Parietal lobe (tissue), 2 donors: ENCODE measurements around a stretch of chr4.

- RAMPAGE, long total RNA: no peak
Measured at GRCh38 chr4:184894238-184894737, 68.5 kb upstream of the ACSL1 start.

- RAMPAGE, long total RNA: no peak
Measured at GRCh38 chr4:184897711-184898754, 72.3 kb upstream of the ACSL1 start.

GRCh38 chr4:185004450-185005025 lies 13.8 kb upstream of the HELT start:
- RAMPAGE, long total RNA: no peak

DNA sequence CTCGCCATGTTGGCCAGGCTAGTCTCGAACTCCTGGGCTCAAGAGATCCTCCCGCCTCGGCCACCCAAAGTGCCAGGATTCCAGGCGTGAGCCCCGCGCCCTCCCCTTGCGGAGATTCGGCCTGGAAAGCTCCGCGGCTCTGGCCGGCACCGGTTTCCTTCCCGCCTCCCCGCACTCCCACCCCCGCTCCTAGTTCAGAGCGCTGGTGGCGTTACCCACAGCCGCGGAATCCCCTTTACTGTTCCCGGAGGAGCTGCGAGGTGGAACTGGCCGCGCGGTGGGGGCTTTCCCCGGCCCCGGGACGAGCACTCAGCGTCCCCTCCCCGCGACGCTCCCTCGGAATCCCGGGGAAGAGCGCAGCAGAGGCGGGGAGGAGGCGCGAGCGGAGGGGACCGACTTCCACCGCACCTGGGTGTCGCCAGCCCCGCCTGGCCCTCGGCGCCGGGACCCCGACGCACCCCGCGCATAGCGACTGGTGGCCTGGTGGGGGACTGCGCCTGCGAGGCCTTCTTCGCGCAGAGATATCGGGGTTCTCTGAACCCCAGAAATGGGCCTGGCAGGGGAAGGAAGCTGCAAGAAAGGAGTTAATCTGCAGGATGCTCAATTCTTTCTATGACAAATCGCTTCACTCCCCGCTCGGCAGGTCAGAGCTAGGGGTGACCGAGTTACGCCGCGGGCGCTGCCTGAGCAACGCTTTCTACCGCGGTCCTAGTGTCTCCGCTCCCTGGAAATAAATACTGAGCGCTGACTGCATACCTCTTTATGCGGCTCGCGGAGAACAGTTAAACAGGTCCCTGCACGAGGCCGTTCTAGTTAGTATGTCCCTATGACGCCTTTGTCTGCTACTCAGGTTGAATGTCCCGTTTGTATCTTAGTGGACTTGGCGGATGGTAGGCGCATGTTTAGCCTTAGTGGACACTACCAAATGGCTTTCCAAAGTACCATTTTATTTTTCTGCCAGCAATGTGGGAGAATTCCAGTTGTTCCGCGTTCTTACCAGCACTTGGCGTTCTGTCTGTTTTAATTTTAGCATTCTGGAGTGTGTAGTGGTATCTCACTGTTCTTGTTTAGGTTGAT lies 14.5 kb upstream of the SLC25A4 start:
- RAMPAGE, long total RNA: no peak

DNA sequence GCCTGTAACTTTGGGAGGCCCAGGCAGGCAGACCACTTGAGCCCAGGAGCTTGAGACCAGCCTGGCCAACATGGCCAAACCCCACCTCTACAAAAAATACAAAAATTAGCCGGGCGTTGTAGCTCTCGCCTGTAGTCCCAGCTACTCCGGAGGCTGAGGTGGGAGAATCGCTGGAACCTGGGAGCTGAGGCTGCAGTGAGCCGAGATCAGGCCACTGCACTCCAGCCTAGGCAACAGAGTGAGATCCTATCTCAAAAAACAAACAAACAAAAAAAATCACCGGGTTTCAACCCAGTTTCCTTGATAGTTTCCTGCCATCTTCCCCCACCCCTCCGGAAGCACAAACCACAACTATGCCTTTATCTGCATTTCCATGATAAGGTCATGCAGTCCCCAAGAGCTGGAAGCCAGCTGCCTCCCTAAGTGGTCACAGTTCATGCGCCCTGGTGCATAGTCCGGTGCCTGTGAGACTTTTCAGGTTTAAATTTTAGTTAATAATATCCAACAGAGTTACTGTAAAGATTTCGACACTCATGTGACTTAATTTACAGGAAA lies 1.4 kb downstream of the CFAP97 start:
- RAMPAGE, long total RNA: no peak

GRCh38 chr4:185328297-185329082 lies 67.2 kb downstream of the LRP2BP start:
- RAMPAGE, long total RNA: no peak

DNA sequence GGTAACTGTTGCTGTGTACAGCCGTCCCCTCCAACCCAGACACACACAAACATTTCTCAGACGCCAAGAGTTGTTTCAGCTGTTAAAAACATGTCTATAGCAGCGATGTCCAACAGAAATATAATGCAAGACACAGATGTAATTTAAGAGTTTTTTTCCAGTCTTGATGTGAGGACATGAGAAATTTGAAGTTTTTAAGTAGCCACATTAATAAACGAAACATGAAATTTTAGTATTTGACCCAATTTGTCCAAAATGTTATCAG lies 601 bp downstream of the ANKRD37 start:
- RAMPAGE, long total RNA: no peak

GRCh38 chr4:185499993-185500756 lies 28.6 kb upstream of the CCDC110 start:
- RAMPAGE, long total RNA: no peak

DNA sequence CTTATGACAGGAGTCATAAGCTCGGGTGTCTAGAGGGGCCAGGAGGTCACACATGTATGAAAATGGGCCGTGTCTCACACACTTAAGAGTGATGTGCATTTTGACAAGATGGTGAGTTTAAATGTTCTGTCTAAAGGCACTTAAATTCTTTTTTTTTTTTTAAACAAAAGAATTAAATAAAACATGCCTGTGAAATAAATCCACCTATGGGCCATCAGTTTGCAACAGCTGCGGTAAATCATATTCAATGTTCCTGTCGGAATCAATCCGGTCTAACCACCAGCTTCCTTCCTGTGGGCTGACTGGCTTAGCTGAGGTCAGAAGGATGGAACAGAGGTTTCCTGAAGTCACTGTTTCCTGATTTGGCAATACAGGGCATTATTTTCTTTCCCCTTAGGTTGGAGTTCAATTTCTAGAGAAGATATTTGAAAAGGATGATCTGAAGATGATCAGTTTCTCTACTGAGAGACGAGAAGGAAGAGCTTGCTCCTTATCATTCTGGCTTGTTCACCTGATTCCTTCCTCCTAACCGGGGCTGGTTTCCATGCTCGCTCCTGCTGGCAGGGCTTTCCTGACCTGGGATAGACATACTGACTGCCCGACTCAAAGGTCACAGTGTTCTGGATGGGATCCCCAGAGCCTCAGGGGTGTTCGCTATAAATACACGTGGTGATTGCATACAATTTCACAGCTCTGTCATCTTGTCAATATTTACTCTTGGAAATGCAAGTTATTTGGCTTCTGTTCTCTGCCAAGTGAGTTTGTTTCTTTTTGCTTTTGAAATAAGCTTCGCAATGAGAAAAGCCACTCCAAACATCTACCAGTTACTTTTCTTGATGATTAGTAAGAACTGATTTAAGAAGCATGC lies 21.7 kb downstream of the PDLIM3 start:
- RAMPAGE, long total RNA: no peak

GRCh38 chr4:185576484-185577213 lies 41.3 kb upstream of the PDLIM3 start:
- RAMPAGE, long total RNA: no peak

DNA sequence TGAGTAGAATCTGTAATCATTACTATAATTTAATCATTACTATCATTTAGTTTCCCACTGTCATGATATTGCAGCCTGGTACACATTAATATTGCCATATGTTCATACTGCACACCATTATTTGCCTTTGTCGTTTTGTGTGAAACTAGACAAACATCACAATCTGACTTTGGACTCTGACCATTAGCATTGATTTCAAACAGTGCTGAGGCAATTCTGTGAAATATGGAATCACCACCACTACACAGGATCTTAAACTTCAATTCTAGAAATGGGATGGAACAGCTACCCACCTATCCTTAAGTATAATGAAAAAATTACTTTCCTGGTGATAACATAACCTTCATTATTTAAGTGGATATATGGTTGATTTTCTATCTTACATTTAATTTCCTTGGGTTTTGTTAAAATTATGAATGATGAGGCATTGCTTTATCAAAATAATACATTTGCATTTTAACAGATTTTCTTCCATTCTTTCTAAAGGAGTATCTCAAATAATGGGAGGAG lies 98.2 kb downstream of the SORBS2 start:
- RAMPAGE, long total RNA: no peak

GRCh38 chr4:185723093-185723938 lies 88.7 kb downstream of the SORBS2 start:
- RAMPAGE, long total RNA: no peak

DNA sequence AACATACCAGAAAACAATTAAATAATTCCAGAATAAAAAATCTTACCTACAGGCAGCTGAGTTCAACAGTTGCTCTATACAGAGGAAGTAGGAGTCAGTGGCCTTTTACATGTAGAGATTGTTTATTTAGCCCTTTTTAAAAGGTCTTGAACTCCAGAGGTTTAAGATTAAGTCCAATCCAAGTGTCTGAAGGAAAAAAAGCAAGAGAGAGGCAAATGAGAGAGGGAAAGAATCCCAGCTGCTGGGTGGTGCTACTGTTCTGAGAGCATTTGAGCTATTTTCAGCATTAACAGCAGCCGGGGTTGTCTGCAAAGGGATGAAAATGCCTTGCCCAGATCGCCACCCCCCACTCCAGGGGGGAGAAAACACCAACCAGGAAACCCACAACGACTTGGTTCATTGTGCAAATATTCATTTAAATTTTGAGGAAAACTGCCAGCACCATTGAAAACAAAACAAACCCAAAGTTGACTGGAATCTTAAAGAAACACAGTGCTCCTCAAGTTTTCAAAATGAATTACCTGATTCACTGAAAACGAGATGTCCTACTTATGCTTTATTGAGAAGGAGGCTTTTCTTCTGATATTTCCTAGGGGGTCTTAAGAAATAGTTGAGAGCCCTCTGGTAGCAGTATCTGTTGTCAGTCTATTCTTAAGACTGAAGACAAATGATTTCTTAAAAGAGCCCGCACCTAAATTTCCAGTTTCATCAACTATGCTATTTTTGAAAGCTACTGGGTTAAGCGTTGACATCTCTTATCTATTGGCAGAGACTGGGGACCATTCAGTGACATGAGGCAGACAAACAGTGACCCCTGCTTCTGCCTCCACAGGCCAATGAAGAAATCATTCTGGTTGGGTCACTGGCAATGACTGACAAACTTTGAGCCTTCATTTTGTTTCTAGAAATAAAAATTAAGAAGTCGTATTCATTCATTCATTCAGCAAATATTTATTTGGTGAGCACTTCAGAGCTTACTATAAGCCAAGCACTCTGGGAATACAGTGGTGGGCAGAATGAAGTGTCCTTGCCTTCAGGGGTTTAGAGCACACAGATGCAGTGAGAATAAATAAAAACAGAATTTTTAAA lies 36.5 kb downstream of the SORBS2 start:
- RAMPAGE, long total RNA: no peak

- RAMPAGE, long total RNA: no peak
Measured at GRCh38 chr4:185814753-185815060, 2.7 kb upstream of the SORBS2 start.

DNA sequence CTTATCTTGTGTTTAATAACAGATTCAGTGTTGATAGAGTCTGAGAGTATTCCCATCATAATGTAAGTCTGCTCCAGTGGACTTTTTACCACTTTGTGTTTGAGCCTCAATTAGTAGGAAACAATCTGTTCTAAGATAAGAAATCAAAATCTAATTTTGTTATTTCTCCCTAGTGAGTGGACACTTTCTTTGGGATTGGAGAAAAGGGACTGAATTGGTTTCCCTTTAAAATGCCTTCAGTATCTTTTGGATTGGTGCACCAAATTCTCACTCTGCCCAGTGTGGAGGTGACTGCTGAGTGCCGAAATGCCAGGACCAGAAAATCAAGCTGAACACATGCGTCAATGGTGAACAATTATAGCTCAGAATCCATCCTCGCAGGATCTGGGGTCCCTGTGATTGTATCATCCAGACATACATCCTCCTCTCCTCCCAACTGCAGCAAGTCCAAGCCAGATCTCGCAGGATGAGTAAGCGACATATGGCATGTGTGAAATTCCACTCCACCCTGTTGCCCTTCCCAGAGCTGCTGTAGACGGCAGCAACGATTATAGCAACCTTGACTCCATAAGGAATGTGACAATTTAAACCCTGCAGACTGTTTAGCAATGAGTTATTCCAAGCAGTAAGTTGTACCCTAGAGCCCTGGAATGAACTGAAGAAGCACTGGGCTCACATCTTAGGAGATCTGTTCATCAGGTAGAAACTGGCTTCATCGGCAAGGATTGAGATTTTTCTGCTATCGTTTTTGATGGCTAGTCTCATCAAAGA lies 35.3 kb upstream of the SORBS2 start:
- RAMPAGE, long total RNA: no peak

DNA sequence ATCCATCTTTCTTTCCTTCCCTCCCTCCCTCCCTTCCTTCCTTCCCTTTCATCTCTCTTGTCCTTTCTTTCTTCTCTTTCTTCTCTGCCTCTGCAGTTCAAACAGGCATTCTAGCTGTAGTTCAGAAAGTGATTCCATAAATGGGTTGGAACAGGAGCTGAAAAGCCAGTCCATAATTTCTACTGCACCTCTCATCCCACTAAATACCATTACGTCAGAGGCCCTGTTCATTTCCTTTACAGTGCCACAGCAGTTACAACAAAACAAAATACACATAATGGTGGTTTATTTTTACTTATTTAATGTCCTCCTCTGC lies 42.3 kb upstream of the TLR3 start:
- RAMPAGE, long total RNA: no peak

- RAMPAGE, long total RNA: no peak
Measured at GRCh38 chr4:186104071-186105231, 35.5 kb downstream of the TLR3 start.

- RAMPAGE, long total RNA: no peak
Measured at GRCh38 chr4:186105412-186106392, 36.7 kb downstream of the TLR3 start.

- RAMPAGE, long total RNA: no peak
Measured at GRCh38 chr4:186144008-186144391, 47.4 kb upstream of the CYP4V2 start.

GRCh38 chr4:186151487-186152445 lies 39.6 kb upstream of the CYP4V2 start:
- RAMPAGE, long total RNA: no peak